Vein endothelial cell (primary cell): ENCODE results near the gene C10orf105.

- CAGE, long polyA plus RNA: no peak
Observed at GRCh38 chr10:71300108-71300585, 18.9 kb upstream of the SLC29A3 start.

DNA sequence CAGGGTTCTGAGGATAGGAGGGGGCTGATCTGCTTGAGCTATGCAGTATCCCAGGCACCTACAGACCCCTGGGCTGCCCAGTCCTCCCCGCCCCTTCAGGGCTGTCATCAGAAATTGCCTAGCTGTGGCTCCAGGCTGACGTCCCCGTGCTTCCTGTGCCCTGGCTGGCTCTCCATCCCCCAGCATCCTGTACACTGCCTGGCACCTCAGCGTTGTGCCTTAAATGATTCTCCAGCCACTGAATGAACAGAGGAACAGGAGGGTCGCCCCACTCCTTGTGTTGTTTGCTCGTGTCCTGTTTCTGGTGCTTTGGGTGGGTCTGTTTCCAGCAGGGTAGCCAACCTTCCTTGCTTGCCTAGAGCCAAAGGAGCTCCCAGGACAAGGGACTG, 38.4 kb upstream of the CDH23 start:
- CAGE, long polyA plus RNA: no peak

DNA sequence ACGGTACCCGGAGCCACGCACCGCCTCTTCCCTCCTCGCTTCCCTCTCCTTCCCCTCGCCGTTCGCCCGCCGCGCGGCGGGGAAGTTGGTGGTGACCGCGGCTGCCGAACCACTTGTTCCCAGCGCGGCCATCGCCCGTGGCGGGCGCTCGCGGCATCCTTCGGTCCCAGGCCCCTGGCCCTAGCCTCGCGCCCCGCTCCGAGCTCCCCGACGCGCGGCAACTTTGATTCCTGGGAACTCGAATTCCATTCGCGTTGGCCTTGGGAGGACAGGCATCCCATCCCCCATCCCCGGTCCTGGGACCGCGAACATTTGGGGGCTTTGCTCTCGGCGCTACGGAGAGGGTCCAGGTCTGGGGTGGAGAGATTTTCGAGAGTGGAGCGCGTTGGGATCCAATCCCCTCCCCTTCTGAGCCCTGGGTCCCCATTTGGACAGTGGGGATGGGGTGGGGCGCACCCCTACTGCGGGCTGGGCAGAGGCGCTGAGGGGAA, 641 bp downstream of the CDH23 start:
- CAGE, long polyA plus RNA: no peak

DNA sequence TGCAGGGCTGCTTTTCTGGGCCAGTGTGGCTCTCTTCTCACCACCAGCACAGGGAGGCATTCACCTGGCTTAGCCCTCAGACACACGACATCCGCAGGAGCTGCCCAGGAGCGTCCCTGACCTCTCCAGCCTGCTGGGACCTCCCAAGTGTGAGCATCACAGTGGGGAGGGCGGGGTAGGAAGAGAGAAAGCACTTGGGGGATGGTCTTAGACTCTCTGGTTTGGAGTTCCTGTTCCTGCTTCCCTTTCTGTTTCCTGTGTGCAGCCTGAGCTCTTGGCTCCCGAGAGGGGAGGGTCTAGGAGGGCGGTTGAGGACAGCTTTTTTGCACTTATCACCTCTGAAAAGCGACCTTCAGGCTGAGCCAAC, 78.4 kb downstream of the CDH23 start:
- CAGE, long polyA plus RNA: no peak

DNA sequence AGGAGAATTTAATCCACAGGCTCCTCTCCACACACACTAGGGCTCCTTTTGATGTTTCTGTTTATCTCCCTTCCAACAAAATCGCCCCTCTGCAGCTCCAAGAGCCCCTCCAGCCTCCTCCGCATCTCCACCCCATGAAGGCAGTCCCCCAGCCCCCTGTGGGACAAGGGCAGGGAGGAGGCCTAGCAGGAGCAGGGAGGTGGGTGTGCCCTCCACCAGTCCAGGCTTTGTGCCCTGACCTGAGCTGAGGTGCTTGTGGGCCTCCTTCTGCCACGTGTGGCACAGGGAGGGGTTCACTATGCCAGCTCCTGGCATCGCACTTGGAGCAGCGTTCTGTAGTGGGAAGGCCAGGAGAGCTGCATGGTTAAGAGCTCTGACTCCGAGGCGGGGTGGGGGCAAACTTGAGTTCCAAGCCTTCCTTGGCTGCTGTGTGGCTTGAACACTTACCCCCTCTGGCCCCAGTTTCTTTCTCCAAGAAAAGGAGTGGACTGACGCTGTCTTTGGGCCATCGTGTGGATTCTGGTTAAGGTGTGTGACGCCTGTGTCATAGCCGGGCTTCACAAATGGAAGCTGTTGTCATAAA, 80.3 kb downstream of the C10orf105 start:
- CAGE, long polyA plus RNA: no peak

DNA sequence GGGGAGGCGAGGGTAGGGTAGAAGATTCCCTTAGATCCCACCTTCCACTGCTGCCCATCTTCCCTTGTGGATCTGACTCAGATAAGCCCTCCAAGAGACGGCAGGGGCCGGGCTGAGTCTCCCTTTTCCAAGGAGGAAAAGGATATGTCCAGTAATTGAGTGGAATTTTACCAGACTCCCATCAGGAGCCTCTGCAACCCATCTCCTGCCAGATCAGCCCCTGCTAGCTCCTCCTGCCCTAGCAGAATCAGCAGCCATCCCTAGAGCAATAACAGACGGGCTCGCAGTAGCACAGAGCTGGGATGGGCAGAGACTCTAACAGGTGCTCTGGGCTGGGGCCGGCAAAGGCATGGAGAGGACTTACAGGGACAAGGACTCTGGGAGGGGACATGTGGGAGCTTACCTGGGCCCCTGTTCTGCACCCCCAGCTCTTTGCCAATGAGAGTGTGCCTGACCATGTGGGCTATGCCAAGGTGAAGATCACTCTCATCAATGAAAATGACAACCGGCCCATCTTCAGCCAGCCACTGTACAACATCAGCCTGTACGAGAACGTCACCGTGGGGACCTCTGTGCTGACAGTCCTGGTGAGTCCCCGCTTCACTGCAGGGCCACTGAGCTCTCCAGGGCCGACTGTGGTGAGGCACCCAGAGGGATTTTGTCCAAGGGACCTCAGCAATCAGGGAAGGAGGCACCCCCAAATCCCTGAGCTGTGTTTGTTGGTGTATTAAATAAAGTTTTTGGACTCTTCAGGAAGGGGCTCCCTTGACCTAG, 73.4 kb downstream of the C10orf105 start:
- CAGE, long polyA plus RNA: no peak

- CAGE, long polyA plus RNA: no peak
Observed at GRCh38 chr10:71719570-71720443, at the start of gene C10orf105. TSS of gene C10orf105 (minus strand) at chr10:71719778.

- CAGE, long polyA plus RNA: no peak
Observed at GRCh38 chr10:71757289-71758146, 15.8 kb downstream of the VSIR start.

GRCh38 chr10:71766678-71766920, 6.7 kb downstream of the VSIR start:
- CAGE, long polyA plus RNA: no peak

- CAGE, long polyA plus RNA: no peak
Observed at GRCh38 chr10:71771935-71772767, 1.2 kb downstream of the VSIR start.

DNA sequence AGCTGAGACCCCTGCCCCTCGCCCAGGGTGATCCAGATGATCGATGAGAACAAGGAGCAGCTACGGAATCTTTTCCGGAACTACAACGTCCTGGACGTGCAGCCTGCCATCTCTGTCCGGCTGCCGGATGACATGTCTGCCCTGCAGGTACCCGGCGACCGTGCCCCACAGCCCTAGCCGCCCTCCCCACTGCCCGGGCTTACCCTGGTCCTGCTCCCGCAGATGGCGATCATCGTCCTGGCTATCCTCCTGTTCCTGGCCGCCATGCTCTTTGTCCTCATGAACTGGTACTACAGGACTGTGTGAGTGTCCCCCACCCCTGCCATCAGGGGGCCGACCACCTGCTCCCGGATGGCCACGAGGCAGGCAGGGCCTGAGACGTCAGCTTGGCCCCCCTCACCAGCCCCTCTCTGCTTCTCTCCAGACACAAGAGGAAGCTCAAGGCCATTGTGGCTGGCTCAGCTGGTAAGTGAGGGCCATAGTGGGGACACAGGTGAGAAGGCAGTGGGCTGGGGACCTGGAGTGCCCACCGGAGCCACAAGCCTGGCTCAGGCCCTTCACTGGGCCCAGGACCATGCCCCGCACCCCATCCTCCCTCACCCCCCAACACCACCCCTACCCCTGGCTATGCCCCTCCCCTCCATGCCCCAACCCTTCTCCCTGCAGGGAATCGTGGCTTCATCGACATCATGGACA, 38.1 kb upstream of the VSIR start:
- CAGE, long polyA plus RNA: no peak

DNA sequence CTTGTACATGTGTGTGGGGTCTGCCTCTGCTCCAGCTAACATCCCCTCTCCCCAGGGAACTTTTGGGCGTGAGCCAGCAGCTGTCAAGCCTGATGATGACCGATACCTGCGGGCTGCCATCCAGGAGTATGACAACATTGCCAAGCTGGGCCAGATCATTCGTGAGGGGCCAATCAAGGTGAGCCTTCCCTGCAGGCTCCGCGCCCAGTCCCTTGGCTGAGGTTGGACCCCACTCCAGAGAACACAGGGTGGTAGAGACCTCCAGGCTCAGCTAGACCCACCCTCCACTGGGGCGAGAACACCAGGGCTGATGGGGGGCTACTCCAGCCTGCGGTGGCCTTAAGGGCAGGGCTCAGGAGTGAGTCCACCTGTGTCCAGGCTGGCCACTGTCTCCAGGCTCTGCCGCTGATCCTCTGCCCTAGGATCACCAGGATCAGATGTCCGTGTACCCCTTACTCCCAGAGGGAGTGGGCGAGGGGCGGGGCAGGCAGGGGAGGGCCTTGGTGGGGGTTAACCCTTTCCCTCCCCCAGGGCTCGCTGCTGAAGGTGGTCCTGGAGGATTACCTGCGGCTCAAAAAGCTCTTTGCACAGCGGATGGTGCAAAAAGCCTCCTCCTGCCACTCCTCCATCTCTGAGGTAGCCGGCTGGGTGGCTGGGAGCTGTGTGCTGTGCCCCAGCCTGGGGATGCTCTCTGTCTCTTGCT, 38.2 kb downstream of the PSAP start:
- CAGE, long polyA plus RNA: no peak

DNA sequence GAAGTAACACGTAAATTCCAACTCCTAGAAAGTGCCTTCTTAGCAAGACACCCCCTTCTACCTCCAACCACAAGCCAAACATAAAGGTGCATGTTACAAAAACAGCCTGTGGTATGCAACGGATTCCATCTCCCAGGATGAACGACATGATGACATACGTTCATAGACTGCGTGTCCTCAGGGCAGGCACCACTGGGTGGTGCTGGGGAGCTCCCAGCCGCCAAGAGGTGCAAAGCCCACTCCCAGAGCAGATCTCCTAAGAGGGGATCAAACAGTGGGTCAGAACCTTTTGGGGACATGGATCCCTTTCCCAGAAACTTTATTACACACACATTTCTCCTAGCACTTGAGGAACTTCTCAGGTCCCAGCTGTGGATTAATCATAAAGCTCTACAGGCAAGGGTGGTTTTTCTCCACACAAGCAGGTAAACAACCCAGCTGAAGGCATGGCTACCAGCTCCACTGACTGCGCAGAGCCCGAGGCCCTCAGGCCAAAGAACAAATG, 13.9 kb downstream of the PSAP start:
- CAGE, long polyA plus RNA: no peak

- CAGE, long polyA plus RNA: no peak
Observed at GRCh38 chr10:71878358-71879209, 27.5 kb upstream of the PSAP start.

DNA sequence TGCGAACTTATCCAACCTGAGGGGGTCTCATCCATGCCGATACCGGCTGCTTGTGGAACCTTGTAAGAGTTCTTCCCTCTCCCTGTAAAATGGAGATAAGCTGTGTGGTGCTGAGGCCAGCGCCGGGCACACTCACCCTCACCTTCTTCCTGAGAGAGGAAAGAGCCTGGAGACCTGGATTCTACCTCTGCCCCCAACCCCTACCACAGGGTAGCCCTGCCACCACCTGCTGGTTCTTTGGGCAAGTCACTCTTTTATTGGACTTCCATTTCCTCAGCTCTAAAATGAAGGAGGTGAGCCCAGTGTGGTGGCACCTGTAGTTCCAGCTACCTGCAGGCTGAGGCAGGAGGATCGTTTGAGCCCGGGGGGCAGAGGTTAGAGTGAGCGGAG, 38.4 kb upstream of the PSAP start:
- CAGE, long polyA plus RNA: no peak

- CAGE, long polyA plus RNA: no peak
Observed at GRCh38 chr10:71965107-71965456, 887 bp downstream of the CHST3 start.

DNA sequence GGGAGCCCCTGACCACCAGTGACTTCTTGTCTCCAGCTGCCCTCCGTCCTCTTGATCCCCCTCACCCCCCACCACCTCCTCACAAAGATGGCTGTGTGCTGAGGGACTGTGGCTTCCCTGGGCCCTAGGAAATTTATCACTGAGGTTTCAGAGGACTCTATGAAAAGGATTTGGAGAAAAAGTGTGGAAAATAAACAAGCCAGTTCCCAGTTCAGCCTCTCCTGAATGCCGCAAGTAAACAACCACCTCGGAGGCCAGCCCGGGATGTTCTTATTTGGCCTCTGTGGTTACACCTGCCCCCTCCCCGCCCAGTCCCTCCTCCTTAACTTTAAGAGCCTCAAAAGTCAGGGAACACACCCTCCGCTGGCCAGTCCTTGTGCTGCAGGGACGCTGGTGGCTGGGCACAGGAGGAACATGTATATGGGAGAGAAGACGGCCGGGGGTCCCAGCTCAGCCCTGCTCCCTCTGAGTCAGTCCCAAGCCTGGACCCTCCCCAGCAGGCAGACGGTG, 6.0 kb downstream of the CHST3 start:
- CAGE, long polyA plus RNA: no peak

- CAGE, long polyA plus RNA: no peak
Observed at GRCh38 chr10:71975514-71976676, 11.7 kb downstream of the CHST3 start.

GRCh38 chr10:72243717-72244315, 27.7 kb upstream of the ASCC1 start:
- CAGE, long polyA plus RNA: no peak

GRCh38 chr10:72459730-72460562, 105.2 kb upstream of the DNAJB12 start:
- CAGE, long polyA plus RNA: no peak